Melanocyte of skin (primary cell): ENCODE measurements around the genes PDGFA and GET4.

- CAGE, long polyA plus RNA, 2 experiments: no peak in any of the 2 experiments
These were observed 43.2 kb upstream of the FAM20C start for GRCh38 chr7:148918-149879.

- CAGE, long polyA plus RNA, 2 experiments: no peak in any of the 2 experiments
These were observed 2.6 kb downstream of the FAM20C start for GRCh38 chr7:194945-195475.

GRCh38 chr7:200838-201256, 8.5 kb downstream of the FAM20C start:
- CAGE, long polyA plus RNA, 2 experiments: no peak in any of the 2 experiments

DNA sequence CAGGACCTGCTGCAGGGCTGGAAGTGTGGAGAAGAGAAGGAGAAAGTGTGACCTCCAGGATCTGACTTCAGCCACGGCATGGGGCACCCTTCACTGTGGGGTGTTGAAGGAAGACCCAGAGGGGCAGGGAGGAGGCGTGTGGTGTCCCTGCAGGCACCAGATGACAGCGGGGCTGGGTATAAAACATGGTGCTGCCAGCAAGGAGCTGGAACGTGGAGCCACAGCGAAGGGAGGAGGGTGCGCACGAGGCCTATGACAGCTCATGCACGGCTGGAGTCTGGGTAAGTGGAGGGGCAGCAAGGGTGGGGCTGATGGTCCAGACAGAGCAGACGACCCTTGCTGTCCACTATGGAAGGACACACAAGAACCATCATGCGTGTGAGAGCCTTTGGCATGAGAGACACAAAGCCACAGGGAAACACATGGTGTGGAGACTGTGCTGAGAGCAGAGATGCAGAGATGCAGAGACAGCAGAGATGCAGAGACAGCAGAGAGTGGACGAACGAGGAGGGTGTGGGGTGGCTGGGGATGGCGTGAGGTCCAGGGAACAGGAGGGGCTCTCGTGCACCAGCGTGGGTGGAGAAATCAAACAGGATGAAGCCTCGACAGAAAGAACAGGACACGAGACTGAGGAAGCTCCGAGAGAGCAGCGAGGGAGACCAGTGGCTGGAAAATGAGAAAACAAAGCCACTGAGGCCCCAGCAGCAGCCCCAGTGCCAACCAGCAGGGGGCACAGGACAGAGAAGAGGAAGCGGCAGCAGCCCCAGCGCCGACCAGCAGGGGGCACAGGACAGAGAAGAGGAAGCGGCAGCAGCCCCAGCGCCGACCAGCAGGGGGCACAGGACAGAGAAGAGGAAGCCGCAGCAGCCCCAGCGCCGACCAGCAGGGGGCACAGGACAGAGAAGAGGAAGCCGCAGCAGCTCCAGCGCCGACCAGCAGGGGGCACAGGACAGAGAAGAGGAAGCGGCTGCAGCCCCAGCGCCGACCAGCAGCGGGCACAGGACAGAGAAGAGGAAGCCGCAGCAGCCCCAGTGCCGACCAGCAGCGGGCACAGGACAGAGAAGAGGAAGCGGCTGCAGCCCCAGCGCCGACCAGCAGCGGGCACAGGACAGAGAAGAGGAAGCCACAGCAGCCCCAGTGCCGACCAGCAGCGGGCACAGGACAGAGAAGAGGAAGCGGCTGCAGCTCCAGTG, 27.4 kb upstream of the FOXL3 start:
- CAGE, long polyA plus RNA, 2 experiments: no peak in any of the 2 experiments

- CAGE, long polyA plus RNA, 2 experiments: no peak in any of the 2 experiments
These were observed 5.1 kb upstream of the FOXL3 start for GRCh38 chr7:284607-285597.

DNA sequence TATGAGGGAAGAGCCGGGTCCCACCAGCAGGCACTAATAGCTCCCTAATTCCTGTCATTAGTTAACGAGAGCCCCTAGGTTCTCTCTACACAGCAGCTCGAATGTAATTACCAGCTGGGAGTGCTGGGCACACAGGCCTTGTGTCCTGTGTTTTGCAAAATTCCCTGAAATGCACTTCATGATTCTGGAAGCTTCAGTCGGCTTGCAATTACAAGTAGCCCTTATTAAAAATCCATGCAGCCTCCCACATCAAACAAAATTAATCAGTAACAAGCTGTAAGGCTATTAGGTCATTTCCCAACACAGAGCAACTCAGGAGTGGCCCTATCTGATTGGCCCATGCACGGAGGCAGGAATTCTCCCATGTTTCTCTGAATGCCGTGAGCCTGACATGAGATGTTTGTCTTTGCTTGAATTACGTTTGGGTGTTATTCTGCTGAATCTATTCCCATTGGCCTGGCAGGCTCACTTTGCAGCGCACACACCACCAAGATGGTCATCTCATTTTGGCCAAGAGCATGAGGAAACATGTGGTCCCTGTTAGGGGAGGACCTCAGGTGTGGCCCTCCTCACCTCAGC, 36.8 kb downstream of the FOXL3 start:
- CAGE, long polyA plus RNA, 2 experiments: no peak in any of the 2 experiments

DNA sequence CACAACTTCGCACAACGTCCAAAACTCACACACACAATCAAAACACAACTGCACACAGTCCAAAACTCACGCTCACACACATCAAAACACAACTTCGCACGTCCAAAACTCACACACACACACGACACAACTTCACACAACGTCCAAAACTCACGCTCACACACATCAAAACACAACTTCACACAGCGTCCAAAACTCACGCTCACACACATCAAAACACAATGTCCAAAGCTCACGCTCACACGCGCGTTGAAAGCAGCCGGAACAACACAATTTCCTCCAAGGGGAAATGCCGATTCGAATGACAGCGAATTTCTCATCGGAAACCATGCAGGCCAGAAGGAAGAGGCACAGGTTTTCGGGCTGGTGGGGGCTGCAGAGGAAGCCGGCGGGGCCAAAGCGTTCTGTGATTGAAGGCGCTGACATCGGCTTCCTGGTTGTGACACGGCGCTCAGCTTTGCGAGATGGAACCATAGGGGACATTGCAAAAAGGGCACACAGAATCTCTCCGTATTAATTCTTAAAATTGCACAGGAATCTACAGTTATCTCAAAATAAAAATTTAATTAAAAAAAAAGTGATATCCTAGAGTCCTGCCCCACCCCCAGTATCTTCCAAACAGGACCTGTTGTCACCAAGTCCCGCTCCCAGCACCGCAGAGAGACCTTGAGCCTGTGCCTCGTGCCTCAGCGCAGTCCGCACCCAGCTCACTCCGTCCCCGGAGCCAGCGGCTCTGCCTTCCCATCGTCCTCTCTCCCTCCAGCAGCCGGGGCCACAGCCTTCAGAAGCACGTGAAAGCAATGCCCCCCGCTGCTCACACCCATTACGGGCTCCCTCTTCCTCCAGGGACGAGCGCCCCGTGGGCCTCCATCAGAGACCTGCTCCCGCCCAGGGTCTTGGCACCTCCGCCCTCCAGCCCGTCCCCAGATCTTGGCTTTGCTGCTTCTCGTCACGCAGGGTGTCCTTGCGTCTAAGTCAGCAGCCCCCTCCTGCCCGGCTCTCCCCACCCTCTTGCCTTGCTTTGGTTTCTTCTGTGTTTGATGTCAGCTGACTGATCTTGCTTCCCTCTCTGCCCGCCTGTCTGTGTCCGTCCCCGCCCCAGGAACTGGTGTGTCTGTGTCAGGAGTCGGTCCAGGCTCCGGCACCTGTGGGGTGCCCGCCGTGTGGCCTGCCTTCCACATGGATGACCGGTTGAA, 61.5 kb downstream of the FOXL3 start:
- CAGE, long polyA plus RNA, 2 experiments: no peak in any of the 2 experiments

- CAGE, long polyA plus RNA, 2 experiments: no peak in any of the 2 experiments
These were observed 47.7 kb downstream of the PDGFA start for GRCh38 chr7:471794-472488.

GRCh38 chr7:511901-512566, 7.6 kb downstream of the PDGFA start:
- CAGE, long polyA plus RNA, 2 experiments: no peak in any of the 2 experiments

- CAGE, long polyA plus RNA, 2 experiments: no peak in any of the 2 experiments
These were observed at the start of gene PDGFA for GRCh38 chr7:519748-520562. Gene PDGFA, minus strand, starts transcription at chr7:519846.

GRCh38 chr7:585351-585749, 65.7 kb upstream of the PDGFA start:
- CAGE, long polyA plus RNA, 2 experiments: no peak in any of the 2 experiments

DNA sequence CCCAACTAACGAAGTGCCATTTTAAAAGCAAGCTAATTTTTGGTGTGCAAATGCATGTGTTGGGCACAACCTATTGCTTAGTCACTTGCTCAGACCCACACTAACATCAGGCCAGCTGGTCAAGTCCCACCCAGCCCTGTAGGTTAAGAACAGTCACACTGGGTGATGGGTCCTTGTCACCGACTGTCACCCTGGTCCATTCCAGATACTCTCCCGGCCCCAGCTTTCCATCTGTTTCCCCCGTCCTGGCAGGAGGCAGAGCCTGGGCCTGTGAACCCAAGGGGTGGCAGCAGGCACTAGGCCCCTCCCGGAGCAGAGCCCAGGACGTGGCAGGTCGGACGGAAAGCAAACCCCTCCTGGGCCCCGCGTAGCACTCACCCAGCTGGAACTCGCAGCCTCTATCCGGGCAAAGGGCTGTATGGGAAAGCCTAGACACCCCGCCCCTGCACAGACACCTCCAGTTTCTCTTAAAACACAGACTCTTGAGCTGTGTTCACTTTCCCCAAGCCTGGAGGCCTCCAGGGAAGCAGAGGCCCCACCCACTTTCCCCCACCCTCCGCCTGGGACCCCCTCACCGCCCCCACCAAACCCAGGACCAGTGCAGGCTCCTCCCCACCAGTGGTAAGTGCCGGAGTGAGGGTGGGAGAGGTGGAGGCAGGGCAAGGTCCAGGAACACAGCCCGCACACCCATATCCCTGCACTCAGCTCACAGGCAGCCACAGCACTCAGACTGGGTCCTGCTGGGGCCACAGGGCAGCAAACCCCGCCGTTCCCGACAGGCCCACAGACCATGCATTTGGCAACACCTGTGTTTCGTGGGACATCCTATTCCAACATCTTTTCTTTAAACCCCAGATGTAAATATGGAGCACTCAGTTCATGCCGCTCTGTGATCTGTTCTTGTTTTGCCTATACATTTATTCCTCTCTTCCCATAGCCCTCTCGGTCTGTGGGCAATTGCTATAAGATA, 98.1 kb upstream of the PDGFA start:
- CAGE, long polyA plus RNA, 2 experiments: no peak in any of the 2 experiments

DNA sequence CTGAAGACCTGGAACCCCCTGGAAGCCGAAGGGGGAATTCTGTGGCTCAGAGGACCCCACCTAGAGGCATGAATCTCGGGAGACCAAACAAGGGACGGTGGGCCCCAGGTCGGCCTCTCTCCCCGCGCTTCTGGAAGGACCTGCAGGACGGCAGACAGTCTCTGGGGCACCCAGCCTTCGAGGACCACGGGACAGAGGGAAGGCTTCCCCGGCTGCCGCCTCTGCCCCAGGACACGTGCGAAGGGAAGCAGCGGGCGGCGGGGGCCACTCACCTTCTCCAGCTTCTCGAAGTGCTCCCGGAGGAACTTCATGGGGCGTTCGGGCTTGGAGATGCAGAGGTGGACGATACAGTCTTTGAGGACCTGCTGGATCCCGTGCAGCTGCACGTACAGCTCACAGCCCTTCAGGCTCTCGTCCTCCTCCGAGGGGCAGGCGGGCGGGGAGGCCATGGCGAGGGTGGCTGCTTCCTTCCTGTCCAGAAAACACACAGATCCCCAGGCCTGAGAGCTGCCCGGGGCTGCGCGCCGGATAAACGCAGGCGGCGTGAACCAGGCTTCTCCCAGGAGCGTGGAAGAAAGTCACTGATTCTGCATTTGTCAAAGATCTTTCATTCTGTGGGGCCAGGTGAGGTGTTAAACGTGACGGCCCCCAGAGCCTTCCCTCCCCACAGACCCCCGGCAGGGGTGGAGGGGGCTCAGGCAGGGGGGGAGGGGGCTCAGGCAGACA, 15.3 kb upstream of the DNAAF5 start:
- CAGE, long polyA plus RNA, 2 experiments: no peak in any of the 2 experiments

DNA sequence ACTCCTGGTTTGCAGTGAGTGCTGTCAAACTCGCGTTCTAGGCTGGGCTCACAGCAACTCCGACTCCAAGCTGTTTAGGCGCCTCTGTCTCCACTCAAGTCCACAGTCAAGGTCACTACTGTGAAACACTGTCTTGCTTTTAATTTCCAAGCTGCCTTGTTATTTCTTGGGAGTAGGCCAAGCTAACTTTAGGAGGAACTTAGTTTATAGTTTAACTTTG, 1.2 kb upstream of the DNAAF5 start:
- CAGE, long polyA plus RNA, 2 experiments: no peak in any of the 2 experiments

DNA sequence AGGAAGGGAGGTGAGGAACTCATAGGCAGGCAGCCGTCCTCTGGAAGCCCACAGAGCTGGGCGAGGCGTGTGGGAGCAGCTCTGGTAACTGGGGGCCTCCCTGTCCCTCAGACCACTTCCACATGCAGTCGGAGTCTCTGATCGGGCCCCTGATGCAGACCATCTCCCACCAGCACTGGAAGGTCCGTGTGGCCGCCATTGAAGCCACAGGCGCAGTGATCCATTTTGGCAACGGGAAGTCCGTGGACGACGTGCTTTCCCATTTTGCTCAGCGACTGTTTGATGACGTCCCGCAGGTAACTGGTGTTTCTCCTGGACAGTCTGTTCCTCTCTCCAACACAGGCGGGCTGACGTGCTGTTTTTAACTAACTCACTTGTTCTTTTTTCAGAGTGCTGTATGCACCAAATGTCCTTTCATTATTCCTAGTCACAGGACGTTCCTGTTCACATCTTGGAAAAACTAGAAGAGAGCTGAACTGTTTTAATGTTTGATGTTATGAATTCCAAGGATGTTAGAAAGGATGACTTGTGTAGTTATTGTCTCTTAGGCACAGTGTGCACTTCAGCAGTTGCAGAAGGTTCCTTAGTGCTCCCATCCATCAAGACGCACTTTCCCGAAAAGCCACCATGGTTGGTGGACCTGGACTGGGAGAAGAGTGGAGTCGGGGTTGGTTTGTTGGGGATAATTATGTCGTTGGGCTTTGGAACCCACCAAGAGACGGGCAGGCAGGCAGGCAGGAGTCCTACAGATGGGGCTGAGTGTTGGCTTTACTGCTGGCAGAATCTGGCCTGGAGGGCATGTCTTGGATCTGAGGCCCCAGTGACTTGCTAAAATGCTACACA, 2.7 kb upstream of the PRKAR1B start:
- CAGE, long polyA plus RNA, 2 experiments: no peak in any of the 2 experiments

DNA sequence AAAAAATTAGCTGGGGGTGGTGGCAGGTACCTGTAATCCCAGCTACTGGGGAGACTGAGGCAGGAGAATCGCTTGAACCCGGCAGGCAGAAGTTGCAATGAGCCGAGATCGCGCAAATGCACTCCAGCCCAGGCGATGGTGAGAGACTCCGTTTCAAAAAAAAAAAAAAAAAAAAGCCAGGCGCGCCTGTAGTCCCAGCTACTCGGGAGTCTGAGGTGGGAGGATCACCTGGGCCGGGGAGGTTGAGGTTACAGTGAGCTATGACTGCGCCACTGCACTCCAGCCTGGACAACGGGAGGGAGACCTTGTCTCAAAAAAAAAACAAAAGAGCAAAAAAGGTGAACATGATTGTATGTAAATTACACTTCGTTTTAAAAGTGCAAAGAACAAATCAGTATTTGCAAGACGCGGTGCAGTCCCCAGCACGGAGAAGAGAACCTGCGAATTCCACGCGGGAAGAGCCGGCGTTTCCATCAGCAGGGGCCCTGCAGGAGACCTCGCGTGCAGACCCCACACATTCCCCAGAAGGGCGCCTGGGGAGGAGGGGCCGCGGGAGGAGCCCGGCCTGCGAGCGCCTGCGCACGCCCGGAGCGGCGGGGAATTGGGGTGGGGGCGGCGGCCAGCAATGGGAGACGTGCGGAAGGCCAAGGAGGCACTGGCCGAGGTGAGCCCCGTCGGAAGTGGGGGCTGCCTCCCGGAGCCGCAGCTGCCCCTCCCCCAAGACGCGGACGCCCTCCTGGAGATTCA, 16.8 kb upstream of the SUN1 start:
- CAGE, long polyA plus RNA, 2 experiments: no peak in any of the 2 experiments

DNA sequence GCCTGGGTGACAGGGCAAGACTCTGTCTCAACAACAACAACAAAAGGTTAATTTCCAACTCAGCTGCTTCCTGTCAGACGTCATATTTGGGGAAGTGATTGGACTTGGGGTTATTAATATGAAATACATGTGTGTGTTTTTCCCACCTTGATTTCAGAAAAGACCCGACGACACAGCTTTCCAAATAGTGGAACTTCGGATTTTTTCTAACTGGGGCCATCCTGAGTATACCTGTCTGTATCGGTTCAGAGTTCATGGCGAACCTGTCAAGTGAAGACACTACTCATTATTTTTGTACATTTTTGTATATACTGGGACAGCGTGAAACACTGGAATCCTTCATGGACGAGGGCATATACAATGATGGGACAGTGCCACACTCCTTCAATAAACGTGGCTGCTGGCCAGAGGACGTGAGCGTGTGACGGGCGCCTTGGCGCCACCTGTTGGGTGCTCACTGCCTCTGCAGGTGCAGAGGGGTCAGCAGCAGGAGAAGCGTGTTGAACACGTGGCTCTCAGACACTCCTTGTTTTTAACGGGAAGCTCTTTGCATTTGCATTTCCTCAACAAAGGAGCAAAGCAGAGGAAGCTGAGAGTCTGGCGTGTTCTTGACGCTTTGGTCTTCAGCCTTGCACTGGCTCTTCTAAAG, 3.2 kb upstream of the GET4 start:
- CAGE, long polyA plus RNA, 2 experiments: no peak in any of the 2 experiments

- CAGE, long polyA plus RNA, 2 experiments: no peak in any of the 2 experiments
These were observed 1.1 kb upstream of the GET4 start for GRCh38 chr7:874900-875911.

DNA sequence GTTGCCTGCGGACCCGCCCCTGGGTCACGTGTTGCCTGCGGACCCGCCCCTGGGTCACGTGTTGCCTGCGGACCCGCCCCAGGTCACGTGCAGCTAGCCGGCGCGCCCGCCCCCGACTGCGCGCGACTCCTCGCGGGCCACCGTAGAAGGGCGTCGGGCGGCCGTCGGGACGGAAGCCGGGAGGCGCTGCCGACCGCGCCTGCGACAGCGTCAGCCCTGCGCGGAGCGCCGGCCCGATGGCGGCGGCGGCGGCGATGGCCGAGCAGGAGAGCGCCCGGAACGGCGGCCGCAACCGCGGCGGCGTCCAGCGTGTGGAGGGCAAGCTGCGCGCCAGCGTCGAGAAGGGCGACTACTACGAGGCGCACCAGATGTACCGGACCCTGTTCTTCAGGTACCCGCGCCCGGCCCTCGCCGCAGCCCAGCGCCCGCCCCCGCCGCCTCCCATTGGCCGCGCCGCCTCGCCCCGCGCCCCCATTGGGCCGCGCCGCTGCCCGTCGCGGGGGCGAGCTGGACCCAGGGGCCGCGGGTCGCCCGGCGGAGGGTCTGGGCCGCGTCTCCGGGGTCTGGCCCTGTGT, at the start of gene GET4:
Gene GET4 (plus strand): TSS at position 145 of the 575 bp plus-strand sequence.
- CAGE, long polyA plus RNA, 2 experiments: no peak in any of the 2 experiments

DNA sequence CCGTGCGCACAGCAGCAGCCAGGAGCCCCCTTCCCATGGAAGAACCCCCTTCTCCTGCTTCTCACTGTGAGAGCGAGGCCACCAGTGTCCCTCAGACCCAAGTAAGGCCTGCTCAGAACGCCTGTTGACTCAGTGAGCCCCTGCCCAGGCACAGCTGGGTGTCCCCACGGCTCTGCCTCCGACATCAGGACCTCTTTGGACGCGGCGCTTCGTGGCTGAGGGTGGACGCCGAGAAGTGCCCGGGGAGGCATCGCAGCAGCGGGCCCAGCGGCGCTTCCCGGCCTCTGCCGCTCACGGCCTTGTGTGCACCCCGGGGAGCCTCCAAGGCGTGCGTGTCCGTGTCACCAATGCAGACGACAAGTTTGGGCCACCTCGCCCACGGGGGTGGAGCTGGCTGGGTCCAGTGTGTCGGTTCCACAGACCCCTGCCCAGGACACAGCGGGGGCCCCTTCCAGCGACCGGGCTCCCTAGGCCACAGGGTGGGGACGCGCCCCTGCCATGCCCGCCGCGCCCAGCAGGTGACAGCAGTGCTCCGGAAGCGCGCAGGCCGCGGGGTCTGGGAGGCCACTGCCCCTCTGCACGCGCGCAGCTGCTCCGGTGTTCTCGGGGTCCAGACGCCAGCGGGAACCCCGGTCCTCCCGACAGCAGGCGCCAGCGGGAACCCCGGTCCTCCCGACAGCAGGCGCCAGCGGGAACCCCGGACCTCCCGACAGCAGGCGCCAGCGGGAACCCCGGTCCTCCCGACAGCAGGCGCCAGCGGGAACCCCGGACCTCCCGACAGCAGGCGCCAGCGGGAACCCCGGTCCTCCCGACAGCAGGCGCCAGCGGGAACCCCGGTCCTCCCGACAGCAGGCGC, 32.4 kb downstream of the GET4 start:
- CAGE, long polyA plus RNA, 2 experiments: no peak in any of the 2 experiments